Penis (tissue), 1 donor: ENCODE measurements around the gene RFLNA.

DNA sequence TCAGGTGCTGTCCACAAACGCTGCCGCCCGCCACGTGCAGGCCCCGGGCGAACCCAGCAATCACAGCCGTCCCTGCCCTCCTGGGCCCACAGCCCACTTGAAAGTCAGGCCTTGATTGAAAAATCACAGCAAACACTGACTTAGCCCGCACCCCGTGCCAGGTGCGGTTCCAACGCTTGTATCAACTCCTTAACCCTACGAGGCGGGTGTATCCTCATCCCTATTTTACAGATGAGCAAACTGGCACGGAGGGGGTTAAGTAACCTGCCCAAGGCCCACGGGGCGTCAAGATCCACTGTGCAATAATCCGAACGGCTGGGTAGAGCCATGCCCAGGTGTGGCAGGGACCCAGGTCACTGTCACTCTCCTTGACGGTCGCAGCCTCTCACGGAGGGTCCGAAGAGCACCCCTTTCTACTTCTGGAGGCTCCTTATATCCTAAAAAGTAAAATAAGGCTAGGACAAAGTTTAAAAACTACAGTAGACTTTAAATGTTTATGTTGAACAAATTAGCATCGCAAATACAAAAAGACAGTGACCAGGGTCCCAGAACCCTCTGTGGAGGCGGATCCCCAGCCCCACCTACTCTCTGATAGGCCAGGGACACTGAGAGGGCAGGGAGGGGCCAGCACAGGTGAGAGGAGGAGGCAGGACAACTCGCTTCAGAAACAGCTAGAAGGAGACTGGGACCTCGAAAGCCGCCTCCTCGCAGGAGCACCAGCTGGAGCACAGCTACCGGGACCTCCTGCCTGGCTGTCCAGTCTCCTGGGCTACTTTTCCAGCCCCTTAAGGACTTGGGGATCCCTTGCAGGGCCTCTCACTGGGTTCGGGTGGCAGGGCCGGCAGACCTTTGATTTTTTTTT is 788 bp downstream of the DNAH10 start:
- PRO-cap: no peak

- PRO-cap: no peak
These were observed 14.2 kb downstream of the CCDC92 start for GRCh38 chr12:123958349-123958870.

DNA sequence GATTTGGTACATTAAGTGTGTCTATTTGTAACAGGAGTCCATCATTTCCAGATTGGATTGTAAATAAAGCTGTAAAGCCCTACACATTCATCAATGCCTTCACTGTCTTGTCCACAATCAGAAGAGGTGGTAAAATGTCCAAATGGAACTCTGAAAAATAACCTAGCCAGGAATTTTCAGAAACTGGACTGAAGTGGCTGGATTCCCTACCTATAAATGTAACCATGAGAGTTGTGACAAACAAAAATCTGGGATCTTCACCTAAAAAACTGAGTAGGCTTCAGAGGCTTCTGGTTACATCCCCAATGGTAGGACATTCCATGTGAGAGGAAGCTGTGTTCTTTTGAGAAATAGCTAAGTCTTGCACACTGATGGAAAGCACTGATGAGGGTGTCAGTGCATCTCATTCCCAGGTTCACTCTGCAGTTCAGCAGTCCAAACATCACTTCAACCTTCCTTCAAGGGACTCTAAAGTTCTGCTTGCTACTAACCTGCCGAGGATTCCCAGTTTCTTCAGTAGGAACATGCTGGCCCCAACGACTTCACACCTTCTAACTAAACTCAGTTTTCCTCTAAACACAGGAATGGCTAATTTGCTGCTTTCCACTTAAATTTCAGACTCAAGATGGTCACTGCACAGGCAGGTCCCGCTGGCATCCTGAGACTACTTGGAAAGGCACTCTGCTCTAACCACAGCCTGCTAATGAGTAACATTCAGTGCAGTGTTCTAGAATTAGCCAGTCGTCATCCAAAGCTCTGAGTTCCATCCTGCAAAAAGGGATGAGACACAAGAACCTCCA is 6.3 kb downstream of the CCDC92 start:
- PRO-cap: no peak

- PRO-cap: unidirectional peak, plus-strand start at chr12:124295093; unidirectional peak, plus-strand start at chr12:124295170
These were observed at the start of gene RFLNA for GRCh38 chr12:124294793-124296042. TSS of gene RFLNA (plus strand) at chr12:124295093.

GRCh38 chr12:124326036-124326640 is 31.2 kb downstream of the RFLNA start:
- PRO-cap: no peak

GRCh38 chr12:124391204-124391647 is 96.3 kb downstream of the RFLNA start:
- PRO-cap: no peak

- PRO-cap: no peak
These were observed 98.0 kb downstream of the RFLNA start for GRCh38 chr12:124392757-124393451.

GRCh38 chr12:124441469-124441942 is 125.9 kb downstream of the NCOR2 start:
- PRO-cap: no peak

DNA sequence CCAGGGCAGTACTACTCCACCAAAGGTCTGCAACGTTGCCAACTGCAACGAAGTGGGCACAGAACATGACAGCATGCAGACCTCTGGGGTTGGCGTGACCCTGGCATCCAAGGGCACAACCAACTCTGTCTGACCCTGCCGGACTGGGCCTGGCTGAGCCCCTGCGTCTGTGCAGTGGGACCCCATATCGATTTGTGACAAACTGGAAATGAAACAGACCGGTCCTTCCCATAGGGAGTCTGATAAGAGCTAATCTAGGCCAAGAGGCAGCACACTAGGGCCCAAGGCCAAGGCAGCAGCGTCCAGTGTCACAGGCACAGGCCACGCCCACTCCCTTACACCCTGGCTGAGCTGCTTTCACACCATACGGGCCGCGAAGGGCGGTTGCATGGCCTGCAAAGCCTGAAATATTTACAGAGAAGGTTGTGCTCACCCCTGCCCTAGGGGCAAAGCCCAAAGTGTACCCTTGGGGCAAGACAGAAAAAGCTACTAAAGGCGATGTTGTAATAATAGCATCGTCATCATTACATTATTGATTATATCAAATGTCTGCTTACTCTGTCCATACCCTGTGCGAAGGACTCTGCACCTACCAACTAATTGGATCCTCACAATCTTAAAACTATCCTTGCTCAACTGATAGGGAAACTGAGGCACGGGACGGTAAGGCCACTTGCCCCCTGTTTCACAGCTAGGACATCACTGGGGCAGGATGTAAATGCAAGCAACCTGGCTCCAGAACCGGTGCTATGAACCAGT is 76.5 kb downstream of the NCOR2 start:
- PRO-cap: no peak

DNA sequence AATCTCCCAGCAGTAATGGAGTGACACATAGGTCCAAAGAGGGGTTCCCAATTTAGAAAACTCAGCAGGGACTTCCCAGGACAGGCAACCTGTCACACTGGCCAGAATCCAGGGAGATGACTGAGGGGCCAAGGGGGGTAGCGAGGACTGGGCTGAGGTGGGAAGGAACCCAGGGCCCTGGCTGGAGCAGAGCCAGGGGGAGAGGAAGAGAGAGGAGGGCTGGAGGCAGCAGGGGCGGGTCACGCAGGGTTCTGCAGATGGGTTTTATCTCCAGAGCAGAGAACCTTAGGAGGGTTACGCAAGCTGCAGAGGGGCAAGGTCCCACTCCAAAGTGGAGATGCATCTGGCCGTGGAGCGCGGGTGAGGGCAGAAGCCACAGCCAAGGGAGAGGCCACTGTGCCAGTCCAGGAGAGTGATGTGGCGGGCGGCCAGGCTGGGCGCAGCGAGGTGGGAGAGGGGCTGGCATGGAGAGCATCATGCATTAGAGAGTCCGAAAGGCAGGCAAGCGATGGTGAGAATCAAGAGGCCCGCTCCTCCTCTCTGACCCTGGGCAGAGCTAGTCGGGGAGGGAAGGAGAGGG is 29.1 kb downstream of the NCOR2 start:
- PRO-cap: no peak

DNA sequence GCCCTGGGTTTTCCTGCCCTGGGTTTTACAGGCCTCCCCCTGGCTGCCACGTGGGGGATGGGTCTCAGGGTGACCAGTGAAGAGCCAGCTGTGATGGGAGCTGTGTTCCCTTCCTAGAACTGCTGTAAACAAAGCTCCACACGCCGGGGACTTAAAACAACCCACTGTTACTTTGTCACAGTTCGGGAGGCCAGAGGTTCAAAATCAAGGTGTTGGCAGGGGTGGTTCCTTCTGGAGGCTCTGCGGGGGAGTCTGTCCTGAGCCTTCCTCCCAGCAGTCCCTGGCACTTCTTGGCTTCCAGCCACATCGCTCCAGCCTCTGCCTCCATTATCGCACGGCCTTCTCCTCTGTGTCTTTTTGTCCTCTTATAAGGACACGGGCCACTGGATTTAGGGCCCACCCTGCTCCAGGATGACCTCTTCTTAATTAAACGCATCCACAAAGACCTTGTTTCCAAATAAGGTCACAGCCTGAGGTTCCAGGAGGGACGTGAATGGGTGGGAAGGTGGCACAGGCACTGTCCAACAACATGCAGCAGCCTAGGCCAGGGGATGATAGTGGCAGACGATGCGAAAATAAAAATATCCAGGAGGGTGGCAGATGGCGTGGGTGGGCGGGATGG is 10.2 kb downstream of the NCOR2 start:
- PRO-cap: no peak

DNA sequence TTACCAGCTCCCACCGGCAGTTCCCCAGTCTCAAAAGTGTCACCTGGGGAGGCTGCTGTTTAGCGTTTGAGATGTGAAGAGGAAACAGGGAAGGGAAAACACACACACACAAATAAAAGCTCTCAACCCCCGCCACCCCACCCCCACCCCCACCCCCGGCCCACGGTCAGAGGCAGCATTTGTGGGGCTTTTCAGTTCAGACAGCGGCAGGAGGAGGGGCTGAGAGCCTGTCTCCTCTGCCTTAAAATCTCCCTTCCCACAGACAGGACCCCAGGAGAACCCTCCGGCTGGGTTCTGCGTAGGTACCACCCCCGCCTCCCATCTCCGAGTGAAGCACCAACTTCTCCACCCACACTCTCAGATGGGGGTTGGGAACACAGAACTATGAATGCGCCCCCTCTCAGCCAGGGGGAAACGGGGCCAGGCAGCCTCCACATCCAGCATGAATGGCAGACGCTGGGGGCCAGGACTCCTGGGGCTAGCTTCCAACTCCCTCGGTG is 3.0 kb downstream of the NCOR2 start:
- PRO-cap: no peak

- PRO-cap: no peak
These were observed 715 bp downstream of the NCOR2 start for GRCh38 chr12:124566848-124566946.

DNA sequence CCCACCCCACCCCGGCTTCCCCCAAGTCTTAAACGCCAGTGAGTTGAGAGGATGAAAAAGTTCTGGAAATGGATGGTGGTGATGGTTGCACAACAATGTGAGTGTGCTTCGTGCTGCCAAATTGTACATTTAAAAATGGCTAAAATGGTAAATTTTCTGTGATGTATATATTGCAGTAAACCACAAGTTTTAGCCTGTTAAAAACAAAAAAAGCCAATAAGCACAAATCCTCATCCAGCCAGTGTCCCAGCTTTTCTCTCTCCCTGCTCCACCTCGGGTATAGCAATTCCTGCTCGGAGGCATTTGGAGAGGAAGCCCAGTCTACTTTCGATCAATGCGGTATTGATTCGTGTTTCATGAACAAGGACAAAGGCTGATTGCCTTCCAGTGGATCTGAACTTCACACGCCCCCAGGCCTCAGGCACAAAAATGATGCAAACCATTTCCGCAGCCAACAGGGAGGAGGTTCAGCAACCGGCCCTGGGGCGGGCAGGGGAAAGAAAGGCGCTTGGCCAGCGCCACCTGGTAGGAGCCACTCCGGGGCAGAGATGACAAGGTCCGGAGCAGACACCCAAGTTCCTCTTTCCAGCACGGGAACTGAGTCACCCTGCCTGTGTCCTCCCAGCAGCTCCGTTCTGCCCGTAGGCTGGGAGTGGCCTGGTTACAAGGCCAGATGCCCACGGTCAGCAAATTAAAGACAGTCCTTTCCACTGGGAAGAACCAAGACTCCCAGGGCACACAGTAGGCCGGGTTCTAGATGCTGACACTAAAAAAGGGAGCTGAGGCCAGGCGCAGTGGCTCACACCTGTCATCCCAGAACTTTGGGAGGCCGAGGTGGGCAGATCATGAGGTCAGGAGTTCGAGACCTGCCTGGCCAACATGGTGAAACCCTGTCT is 136.5 kb downstream of the SCARB1 start:
- PRO-cap: no peak

GRCh38 chr12:124736985-124737424 is 126.7 kb downstream of the SCARB1 start:
- PRO-cap: no peak

GRCh38 chr12:124745612-124746355 is 117.9 kb downstream of the SCARB1 start:
- PRO-cap: unidirectional peak, minus-strand start at chr12:124745828

GRCh38 chr12:124766732-124767160 is 96.9 kb downstream of the SCARB1 start:
- PRO-cap: no peak

- PRO-cap: no peak
These were observed 89.0 kb downstream of the SCARB1 start for GRCh38 chr12:124774653-124775146.

GRCh38 chr12:124777766-124778628 is 85.7 kb downstream of the SCARB1 start:
- PRO-cap: no peak

GRCh38 chr12:124855135-124856379 is 8.1 kb downstream of the SCARB1 start:
- PRO-cap: no peak